Psoas muscle (tissue), 2 donors: ENCODE data around the genes TRAK2 and CTLA4.

DNA sequence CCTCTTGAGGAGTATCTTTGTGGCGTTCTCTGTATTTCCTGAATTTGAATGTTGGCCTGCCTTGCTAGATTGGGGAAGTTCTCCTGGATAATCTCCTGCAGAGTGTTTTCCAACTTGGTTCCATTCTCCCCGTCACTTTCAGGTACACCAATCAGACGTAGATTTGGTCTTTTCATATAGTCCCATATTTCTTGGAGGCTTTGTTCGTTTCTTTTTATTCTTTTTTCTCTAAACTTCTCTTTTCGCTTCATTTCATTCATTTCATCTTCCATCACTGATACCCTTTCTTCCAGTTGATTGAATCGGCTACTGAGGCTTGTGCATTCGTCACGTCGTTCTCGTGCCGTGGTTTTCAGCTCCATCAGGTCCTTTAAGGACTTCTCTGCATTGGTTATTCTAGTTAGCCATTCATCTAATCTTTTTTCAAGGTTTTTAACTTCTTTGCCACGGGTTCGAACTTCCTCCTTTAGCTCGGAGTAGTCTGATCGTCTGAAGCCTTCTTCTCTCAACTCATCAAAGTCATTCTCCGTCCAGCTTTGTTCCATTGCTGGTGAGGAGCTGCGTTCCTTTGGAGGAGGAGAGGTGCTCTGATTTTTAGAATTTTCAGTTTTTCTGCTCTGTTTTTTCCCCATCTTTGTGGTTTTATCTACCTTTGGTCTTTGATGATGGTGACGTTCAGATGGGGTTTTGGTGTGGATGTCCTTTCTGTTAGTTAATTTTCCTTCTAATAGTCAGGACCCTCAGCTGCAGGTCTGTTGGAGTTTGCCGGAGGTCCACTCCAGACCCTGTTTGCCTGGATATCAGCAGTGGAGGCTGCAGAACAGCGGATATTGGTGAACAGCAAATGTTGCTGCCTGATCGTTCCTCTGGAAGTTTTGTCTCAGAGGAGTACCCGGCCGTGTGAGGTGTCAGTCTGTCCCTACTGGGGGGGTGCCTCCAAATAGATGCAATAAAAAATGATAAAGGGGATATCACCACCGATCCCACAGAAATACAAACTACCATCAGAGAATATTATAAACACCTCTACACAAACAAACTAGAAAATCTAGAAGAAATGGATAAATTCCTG, 36.0 kb downstream of the HYCC2 start:
- PRO-cap, 2 experiments: no peak in any of the 2 experiments

DNA sequence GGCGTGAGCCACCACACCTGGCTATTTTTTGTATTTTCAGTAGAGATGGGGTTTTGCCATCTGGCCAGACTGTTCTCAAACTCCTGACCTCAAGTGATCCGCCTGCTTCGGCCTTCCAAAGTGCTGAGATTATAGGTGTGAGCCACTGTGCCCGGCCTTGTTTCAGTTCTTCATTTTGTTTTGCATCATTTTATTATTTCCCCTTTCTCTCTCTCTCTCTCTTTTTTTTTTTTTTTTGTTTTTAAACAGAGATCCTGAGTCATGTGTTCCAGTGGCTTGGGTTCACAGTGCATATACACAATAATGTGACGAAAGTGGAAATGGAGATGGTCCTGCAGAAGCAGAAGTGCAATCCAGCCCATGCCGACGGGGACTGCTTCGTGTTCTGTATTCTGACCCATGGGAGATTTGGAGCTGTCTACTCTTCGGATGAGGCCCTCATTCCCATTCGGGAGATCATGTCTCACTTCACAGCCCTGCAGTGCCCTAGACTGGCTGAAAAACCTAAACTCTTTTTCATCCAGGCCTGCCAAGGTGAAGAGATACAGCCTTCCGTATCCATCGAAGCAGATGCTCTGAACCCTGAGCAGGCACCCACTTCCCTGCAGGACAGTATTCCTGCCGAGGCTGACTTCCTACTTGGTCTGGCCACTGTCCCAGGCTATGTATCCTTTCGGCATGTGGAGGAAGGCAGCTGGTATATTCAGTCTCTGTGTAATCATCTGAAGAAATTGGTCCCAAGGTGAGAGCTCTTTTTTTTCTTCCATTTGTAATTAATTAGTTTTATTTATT, 26.1 kb downstream of the CASP10 start:
- PRO-cap, 2 experiments: no peak in any of the 2 experiments

DNA sequence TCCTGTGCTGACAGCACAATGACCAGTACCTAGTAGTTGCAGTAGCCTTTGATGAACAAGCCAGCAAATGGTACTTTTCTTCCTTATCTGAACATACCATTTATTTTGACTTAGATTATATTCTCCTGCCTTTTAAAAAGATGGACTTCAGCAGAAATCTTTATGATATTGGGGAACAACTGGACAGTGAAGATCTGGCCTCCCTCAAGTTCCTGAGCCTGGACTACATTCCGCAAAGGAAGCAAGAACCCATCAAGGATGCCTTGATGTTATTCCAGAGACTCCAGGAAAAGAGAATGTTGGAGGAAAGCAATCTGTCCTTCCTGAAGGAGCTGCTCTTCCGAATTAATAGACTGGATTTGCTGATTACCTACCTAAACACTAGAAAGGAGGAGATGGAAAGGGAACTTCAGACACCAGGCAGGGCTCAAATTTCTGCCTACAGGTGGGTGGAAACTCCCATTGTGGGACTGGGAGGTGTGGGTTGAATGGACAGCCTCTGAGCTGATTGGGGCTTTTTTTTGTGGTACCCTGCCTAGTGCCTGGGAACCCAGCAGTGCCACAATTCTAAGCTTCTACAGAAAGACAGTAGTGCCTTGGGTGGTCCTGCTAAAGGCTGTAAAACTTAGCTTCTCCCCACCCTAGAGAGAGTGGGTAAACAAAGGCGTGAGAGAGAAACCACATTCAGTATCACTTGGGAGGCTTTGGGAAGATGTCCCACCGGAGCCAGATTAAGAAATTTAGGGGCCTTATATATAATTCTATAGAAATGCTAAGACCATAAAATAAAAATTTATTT, 6.2 kb downstream of the CASP8 start:
- PRO-cap, 2 experiments: no peak in any of the 2 experiments

- PRO-cap, 2 experiments: peak in 2 of 2 experiments; most common plus-strand start chr2:201451740 (in 2); most common minus-strand start chr2:201451455 (in 2)
Measured at GRCh38 chr2:201450680-201451827, at the start of gene TRAK2. Gene TRAK2 (minus strand): TSS chr2:201451458.

DNA sequence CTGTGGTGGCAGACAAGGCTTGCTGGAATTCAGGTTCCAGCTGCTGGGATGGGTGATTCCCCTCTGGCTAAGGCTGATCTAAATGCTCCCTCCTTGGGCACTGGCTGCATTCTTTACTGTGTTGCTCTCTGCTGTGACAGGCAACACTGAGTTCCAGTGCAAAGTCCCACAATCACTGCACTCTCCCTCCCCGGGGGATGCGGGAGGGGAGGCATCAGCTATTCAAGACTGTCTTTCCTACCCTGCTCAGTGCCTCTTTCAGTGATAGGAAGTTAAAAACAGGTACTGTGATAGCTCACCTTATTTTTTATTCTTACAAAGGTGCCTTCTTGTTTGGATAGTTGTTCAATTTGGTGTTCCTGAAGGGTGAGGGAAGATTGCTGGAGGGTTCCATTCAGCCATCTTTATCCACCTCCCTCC, 14.2 kb downstream of the STRADB start:
- PRO-cap, 2 experiments: no peak in any of the 2 experiments

- PRO-cap, 2 experiments: no peak in any of the 2 experiments
Measured at GRCh38 chr2:202295412-202296198, 30.0 kb downstream of the NOP58 start.

GRCh38 chr2:202312135-202312477, 46.5 kb downstream of the NOP58 start:
- PRO-cap, 2 experiments: no peak in any of the 2 experiments

GRCh38 chr2:202504003-202504479, 127.9 kb downstream of the BMPR2 start:
- PRO-cap, 2 experiments: no peak in any of the 2 experiments

- PRO-cap, 2 experiments: no peak in any of the 2 experiments
Measured at GRCh38 chr2:202609669-202610200, 25.0 kb upstream of the FAM117B start.

- PRO-cap, 2 experiments: no peak in any of the 2 experiments
Measured at GRCh38 chr2:202766137-202766873, 105.3 kb downstream of the ICA1L start.

DNA sequence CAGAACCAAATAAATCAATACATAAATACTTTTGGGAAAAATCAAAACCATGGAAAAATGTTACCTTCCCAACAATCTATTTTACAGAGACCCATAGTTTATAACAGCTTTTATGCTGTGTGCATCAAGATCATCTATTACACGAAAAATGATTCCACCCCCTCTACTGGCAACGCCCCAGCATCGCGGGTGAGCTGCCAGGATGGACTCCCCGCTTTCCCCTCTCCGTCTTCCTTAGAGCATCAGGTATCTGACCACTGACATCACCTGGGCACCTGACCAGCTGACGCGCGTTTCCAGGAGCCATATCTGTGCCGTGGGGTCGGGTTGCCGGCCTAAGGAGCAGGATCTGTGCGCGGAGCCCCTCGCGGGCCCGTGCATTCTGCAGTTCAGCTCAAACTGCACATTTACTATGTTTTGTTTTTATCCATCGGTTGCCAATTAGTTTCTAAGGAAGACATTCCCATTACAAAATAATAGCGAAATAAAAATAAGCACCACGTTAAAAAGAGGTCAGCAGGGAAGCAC, 839 bp downstream of the ICA1L start:
- PRO-cap, 2 experiments: peak in 2 of 2 experiments; most common plus-strand start position 338 of the sequence (in 2)

DNA sequence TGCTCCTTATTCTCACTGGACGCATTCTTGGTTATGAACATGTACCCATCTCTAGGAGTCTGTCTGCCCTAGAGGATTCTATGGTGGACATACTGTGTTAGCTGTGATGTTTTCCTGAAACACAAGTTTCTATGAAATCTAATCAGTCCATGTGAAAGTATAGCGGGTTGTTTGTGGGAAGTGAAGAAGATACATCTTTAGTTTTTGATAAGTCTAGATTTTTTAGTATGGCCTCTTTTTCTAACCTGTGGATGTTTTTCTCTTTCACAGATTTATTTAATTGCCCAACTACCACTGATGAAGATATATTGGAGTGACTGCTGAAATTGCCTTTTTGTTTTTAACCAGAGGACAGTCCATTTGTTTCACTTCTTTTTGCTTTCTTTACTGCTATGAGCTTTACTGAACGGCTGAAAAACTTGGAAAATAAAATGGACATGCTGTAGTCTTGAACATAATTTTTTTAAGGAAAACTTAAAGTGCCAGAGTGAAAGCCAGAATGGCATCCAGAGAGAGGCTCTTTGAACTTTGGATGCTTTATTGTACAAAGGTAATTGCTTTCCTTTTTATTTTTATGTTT, 1.3 kb downstream of the NBEAL1 start:
- PRO-cap, 2 experiments: no peak in any of the 2 experiments

- PRO-cap, 2 experiments: no peak in any of the 2 experiments
Measured at GRCh38 chr2:203070506-203070778, 55.8 kb downstream of the NBEAL1 start.

GRCh38 chr2:203534509-203534673, 710 bp downstream of the RAPH1 start:
- PRO-cap, 2 experiments: no peak in any of the 2 experiments

- PRO-cap, 2 experiments: no peak in any of the 2 experiments
Measured at GRCh38 chr2:203649815-203650374, 56.5 kb upstream of the CD28 start.

DNA sequence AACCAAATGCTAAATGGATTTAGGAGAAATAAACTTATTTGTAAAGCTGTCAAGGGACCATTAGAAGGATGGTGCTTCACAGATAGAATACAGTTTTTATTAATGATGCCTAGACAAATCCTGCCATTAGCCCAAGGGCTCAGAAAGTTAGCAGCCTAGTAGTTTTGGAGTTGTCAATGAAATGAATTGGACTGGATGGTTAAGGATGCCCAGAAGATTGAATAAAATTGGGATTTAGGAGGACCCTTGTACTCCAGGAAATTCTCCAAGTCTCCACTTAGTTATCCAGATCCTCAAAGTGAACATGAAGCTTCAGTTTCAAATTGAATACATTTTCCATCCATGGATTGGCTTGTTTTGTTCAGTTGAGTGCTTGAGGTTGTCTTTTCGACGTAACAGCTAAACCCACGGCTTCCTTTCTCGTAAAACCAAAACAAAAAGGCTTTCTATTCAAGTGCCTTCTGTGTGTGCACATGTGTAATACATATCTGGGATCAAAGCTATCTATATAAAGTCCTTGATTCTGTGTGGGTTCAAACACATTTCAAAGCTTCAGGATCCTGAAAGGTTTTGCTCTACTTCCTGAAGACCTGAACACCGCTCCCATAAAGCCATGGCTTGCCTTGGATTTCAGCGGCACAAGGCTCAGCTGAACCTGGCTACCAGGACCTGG, at the start of gene CTLA4:
CTLA4 (plus strand) TSS at position 442 of the 673 bp plus-strand sequence.
- PRO-cap, 2 experiments: no peak in any of the 2 experiments

DNA sequence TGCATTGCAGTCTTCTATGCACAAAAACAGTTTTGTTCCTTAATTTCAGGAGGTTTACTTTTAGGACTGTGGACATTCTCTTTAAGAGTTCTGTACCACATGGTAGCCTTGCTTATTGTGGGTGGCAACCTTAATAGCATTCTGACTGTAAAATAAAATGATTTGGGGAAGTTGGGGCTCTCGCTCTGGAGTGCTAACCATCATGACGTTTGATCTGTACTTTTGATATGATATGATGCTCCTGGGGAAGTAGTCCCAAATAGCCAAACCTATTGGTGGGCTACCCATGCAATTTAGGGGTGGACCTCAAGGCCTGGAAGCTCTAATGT, 3.4 kb downstream of the CTLA4 start:
- PRO-cap, 2 experiments: no peak in any of the 2 experiments

DNA sequence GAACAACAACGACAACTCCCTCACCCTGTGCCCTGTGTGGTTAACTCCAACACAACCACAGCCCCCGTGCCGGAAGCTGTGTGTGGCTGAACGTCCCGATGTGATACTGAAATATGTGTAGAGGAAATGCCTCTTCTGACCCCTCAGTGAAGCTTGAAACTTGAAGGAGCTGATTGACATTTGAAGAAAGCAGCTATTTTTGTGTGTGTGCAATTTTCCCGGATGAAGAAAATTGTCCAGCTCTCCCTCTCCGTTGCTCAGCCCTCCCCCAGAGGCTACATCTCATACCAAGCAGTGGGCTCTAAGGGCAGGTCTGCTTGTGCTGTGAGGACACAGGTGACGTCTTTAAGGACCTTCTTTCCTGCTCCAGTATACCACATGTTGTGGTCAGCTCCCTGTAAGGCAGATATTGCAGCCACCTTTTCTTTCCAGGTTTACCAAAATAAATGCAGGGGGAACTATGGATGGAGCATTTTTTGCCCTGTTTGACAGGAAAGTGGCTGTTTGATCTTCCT, 173.9 kb downstream of the ICOS start:
- PRO-cap, 2 experiments: no peak in any of the 2 experiments

DNA sequence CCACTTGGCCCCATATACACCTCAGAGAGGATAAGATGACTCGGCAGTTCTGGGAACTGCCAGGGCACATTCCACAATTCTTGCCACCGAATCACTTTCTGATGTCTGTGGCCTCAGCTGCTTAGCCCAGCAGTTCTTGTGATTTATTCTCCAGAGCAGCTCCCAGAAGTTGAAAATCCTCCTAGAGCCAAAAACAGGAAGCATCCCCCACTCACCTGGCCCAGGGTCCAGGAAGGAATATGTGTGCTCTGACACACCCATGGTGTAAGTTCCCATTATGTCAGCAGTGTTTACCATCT, 223.4 kb upstream of the PARD3B start:
- PRO-cap, 2 experiments: no peak in any of the 2 experiments

GRCh38 chr2:204498835-204499117, 46.5 kb upstream of the PARD3B start:
- PRO-cap, 2 experiments: no peak in any of the 2 experiments